GM19239 (cell line): ENCODE measurements around a stretch of chr9.

DNA sequence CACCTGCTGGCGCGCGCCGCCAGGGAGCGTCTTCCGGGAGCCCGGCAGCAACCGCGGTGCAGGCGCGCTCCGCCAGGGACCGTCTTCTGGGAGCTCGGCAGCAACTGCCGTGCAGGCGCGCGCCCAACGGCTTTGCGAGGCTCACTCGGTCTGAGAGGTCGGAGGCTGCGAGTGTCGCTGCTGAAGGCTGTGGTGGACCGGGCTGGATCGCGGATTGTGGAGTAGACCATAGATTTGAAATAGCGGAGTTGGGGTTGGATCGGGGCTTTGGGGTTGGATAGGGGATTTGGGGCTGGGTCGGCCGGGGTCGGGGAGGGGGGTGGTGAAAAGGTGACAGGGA, 274 bp downstream of the ANKRD20A1 start:
- RRBS: no CpG with 5 or more reads among the region's 32 CpGs

DNA sequence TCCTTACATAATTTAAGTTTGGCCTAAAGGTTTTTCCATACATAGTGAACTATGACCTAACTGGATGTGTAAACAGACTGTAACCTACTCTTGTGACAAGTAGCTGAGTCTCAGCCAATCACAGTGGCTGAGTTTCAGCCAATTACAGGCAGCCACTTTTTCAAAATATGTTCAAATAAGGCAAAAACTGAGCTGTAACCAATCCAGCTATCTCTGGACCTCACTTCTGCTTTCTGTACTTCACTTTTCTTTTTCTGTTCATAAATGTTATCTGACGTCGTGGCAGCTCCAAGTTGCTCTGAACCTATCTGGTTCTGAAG, 34.6 kb downstream of the TMEM252 start:
- RRBS: no CpG with 5 or more reads among the region's 2 CpGs

GRCh38 chr9:68640810-68641091, 64.3 kb upstream of the PIP5K1B start:
- RRBS: no CpG with 5 or more reads among the region's 1 CpG

DNA sequence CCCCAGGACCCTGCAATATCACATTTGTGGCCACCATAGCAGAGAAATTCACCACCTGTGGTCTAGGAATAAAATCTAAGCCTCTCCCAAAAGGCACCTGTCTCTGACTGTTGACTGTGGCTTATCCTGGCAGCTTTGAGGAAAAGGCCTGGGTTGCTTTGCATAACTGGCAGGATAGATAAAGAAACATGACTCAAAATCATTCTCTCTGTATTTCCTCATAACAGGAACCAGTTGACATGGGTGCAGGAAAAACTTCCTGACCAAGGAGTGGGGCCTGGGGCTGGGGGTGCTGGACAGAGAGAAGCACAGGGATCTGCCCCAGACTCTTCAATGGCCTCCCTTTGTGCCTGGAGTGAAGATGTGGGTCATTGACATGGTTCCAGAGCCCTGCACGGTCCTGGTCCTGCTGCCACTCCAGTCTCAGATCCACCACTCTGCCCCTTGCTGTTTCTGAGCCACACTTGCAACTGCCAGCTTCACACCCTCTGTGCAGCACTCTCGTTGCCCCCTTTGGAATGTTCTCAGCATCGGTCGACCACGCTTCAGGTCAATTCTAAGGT, 10.0 kb downstream of the PIP5K1B start:
- RRBS: no CpG with 5 or more reads among the region's 5 CpGs

GRCh38 chr9:68802495-68803397, 22.9 kb downstream of the PABIR1 start:
- RRBS: no CpG with 5 or more reads among the region's 8 CpGs

DNA sequence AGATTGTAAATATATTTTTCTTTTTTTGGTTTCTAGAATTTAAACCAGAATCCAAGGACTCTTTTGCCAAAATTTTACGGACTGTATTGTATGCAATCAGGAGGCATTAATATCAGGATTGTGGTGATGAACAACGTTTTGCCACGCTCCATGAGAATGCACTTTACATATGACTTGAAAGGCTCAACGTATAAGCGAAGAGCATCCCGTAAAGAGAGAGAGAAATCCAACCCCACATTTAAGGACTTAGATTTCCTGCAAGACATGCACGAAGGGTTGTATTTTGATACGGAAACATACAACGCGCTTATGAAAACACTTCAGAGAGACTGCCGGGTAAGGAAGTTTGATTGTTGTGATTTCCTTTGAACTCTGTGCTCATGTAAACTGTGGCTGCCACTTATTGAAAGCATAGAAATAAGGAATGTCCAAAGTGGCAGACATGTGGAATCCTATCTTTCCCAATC, 114.5 kb downstream of the PABIR1 start:
- RRBS: no CpG with 5 or more reads among the region's 11 CpGs

- RRBS: no CpG with 5 or more reads among the region's 4 CpGs
Measured at GRCh38 chr9:68973684-68974089, 40.2 kb downstream of the PRKACG start.

- RRBS: no CpG with 5 or more reads among the region's 6 CpGs
Measured at GRCh38 chr9:69085899-69086464, 50.4 kb downstream of the FXN start.

- RRBS: no CpG with 5 or more reads among the region's 6 CpGs
Measured at GRCh38 chr9:70228804-70229662, 29.7 kb upstream of the SMC5 start.

- RRBS: no CpG with 5 or more reads among the region's 14 CpGs
Measured at GRCh38 chr9:70255975-70256930, 2.5 kb upstream of the SMC5 start.

GRCh38 chr9:70318363-70318708, 59.6 kb downstream of the SMC5 start:
- RRBS: no CpG with 5 or more reads among the region's 4 CpGs

DNA sequence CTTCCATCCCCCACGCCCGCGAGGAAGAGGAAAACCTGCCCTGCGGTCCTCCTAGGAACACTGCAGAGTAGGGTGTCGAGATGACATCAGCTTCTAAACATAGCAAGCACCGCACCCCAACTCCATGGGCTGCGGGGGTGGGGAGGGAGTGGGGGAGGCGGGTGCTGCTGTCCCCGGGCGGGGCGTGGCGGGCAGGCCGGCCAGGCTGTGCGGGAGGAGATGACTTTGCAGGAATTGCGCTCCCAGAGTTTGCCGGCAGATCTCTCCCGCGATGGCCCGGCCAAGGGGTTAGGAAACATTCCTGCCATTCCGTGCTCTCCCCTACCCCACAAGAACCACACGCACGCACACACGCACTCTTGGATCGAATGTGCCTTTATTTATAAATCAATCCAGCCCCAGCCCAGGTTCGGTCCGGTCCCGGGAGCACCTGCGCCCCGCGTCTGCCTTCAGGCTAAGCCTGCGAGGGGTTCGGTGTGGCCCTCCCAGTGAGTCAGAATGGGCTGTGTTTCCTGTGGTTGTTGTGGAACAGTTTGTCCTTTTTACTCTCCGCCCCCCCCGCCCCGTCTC, 5.2 kb upstream of the KLF9 start:
- RRBS: 3% methylated on average over 4 of the region's 35 CpGs

GRCh38 chr9:70471154-70471406, 56.6 kb upstream of the KLF9 start:
- RRBS: no CpG with 5 or more reads among the region's 1 CpG

DNA sequence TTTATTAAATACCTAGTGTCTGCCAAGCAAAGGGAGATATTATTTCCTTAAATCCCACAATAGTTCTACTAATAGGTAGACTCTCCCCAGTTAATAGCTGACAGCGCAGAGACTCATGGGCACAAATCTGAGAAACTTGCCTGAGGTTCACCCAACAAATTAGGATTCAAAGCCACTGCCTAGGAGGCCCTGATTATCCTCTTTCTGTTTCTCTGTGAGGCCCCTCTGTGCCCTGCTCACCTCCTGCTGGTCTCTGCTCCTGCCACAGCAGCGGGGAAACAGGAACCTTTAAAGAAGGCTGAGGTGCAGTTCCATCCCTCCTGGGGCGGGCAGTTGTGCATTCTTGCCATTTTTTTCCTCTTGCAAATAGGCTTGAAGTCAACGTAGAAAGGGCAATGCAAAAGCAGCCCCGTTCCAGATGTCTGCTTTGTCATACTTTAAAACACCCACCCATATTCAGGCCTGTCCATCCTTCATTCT, 65.3 kb upstream of the KLF9 start:
- RRBS: no CpG with 5 or more reads among the region's 5 CpGs

DNA sequence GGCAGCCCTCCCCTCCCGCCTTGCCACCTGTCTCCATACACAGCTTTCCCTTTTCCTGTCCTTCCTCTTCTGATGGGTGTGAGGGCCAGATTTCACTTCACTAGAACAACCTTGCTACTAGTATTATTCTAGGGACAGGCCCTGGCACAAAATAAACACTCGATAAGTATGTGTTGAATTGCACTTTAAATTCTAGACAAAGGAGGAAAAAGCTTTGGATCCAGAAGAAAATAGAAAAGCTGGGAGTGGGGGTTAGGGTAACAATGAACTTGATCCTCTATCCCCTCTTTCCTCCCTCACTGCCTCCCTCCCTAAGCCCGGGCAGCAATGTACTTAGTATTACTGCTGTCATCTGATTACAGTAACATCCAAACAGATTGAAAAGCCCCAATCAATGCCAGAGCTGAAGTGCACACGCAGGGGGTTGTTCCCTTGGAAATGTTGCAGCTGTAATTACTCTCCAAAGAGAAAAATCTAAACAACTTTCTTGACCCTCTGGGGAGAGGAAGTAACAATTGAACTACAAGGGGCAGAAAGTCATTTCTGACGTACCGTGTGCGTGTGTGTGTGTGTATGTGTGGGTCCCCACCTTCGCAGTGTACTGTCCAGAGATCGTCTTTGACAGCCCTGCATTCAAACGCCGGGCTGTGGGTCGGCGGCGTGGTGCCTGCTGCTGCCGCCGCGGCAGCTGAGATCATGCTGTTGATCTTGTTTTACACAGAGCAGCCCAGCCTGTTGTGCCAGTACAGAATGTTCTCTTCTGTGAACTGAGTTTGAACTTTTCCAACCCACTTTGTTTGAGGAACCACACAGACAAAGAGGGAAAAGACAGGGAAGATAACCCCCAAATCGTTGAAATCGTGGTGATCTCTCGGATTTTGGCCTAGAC, 66.0 kb upstream of the KLF9 start:
- RRBS: no CpG with 5 or more reads among the region's 20 CpGs

- RRBS: no CpG with 5 or more reads among the region's 3 CpGs
Measured at GRCh38 chr9:70609498-70609870, 195.0 kb upstream of the KLF9 start.

DNA sequence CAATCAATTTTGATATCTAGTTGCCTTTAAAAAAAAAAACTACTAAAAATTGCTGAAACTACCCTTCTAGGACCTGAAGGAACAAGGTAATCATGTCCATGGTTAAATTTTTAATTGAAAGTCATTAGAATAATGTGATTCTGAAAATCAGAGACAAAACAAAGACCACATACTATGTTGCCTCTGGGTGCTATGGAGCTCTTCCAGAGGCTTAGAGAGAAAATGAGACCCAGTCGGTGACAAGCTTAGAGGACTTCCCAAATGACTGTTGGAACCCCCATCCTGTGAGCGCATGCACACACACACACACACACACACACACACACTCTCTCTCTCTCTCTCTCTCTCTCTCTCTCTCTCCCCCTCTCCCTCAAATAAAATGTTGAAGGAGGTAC, 25.2 kb downstream of the TRPM3 start:
- RRBS: no CpG with 5 or more reads among the region's 2 CpGs

DNA sequence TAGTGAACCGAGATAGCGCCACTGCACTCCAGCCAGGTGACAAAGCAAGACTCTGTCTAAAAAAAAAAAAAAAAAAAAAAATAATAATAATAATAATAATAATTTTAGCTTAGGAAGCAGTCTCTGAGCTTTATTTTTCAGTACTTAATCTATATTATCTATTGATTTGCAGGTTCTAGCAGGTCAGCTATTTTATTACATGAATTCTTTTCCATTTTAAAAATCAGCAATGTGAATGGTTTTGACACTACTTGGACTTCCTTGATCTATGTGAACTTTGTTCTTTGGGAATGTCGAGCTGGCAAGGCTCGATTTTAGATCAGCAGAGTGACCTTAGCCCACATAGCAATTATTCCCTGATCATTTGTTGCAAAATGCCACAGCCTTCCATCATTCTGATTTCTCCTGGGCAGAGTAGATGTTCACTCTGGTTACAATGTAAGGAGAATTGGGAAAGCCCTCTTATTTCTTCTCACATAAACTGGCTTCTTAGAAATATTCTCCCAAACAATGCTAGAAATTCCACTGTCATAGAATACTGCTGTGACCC, 15.9 kb upstream of the GDA start:
- RRBS: no CpG with 5 or more reads among the region's 4 CpGs

DNA sequence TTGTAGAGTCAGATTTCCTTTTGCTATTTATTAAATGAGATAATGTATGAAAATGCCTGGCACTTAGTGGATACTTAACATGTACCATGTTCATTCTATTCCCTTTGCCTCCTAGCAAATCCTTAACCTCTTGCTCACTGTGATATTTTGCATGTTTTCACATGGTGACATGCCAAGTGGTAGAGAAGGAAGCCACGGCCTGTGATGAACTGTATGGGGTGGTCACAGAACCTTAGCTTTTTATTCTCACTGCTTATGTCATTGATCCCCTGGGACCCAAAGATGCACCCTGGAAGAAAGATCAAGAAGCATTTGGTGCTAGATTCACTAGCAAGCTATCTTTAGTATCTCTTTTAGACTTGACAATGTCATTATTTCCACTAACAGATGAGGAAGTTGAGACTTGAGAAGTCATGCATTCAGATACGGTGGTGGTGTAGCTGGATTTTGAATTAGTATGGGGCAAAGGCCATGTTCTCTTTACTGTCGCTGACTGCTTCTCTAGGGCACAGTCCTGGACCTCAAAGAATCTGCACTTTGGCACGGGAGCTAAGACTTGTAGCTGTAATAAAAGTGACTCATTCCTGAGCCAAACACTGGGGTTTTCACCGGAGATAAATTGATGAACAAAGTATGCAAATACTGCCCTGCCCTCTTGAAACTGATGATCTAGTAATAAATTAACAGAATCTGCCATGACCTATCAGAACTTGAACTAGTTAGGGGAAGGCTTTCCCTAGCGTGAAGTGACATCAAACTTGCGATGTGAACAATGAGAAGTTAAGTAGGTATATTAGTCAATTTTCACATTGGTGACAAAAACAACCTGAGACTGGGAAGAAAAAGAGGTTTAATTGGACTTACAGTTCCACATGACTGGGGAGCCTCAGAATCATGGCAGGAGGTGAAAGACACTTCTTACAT, 5.3 kb downstream of the GDA start:
- RRBS: no CpG with 5 or more reads among the region's 7 CpGs

DNA sequence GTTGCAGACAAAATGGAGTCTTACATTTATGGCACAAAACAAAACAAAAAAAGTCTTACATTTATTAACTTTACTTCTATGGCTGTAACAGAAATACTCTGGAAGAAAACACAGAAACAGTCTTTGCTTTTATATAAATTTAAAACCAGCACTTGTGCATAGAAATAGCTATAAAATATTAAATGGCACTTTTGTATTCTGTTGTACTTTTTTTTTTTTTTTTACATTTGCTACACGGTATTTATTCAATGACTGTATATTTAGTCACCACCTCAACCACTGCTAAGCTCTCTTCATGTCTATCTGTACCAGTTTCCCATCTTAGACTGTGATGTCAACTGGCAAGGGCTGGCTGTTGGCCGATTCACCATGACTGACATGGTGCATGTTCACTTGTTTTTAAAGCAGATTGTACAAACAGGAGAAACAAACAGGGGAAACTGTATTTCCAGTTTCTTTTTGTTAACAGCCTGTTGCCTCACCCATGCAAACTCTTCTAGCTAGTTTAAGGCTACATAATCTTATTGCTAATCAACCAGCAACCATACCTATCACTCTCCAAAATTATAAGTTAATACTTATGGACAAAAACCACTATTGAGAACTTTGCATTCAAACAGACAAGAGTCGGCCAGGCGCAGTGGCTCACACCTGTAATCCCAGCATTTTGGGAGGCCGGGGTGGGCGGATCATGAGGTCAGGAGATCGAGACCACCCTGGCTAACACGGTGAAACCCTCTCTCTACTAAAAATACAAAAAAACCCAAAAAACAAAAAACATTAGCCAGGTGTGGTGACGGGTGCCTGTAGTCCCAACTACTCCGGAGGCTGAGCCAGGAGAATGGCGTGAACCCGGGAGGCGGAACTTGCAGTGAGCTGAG, 13.4 kb downstream of the ZFAND5 start:
- RRBS: no CpG with 5 or more reads among the region's 13 CpGs